Peripheral blood mononuclear cell (primary cell): ENCODE measurements around a stretch of chr5.

DNA sequence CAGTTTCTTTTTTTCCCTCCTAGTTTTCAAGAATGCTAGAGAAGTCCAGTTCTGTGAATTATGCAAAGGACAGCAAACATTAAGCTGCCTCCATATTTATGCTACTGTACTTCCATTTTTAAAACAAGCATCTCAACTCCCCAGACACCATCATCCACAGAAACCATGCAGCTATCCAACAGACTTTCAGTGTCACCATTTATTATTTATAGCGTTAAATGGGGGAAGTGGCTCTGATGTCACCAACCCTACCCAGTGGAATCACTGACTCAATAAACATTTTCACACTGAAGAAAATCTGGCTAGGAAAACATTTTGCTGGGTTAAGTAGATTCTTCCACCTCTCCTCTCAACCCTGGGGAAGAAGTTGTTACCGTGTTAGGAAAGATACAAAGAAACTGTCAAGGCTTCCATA, 1.5 kb downstream of the FBXW11 start:
- PRO-cap, 8 experiments, result no peak in any of the 8 experiments

DNA sequence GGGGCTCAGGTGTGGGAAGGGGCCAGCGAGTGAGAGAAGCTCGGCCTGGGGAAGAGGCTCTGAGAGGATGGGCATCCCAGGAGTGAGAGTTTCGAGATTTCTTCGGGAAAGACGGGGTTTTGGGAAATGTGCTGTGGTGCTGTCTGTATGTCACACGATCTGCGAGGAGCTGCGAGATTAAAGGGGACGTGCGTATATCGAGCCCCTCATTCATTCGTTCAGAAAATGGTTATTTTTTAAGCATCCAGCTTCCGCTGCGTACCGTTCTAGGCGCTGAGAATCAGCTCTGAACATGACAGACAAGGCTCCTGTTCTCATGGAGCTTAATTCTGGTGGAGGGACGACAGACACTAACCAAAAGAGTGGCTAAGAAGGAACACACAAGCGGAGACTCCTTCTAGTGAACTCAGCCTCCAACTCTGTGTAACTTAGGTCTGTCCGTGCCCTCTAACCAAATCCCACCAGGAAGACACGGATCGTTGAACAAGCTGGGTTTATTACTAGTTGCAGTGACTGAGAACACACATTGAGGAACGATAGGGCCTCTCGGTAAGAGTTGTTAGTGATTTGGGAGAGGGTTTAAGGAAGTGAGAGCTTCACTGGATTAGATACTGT, 820 bp upstream of the FBXW11 start:
- PRO-cap, 8 experiments, result peak in 1 of 8 experiments; most common plus-strand start position 261 of the sequence (in 1); most common minus-strand start position 171 of the sequence (in 1)

DNA sequence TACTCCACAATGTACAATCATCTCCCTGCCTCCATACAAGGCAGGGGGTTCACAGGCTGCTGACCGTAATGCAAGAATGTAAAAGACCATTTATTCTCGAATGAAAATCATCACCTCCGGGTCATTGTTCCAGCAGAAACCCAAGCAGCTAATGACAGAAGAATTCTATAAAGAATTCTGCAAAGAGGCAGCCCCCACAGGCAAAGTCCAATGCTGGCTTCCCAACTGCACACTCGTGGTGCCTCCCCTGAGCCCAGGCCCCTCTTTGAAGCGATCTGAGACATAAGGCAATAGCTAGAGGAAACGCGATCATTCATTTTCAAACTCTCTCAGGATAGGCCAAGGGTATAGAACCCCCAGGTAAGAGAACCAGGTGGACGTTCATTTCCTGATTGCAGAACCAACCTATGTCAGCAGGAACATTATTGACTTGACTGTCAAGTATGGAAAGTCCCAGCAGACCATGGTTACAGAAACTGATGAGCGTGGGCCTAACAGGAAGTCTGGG, 40.7 kb upstream of the FBXW11 start:
- PRO-cap, 8 experiments, result peak in 3 of 8 experiments; most common minus-strand start position 264 of the sequence (in 3)

DNA sequence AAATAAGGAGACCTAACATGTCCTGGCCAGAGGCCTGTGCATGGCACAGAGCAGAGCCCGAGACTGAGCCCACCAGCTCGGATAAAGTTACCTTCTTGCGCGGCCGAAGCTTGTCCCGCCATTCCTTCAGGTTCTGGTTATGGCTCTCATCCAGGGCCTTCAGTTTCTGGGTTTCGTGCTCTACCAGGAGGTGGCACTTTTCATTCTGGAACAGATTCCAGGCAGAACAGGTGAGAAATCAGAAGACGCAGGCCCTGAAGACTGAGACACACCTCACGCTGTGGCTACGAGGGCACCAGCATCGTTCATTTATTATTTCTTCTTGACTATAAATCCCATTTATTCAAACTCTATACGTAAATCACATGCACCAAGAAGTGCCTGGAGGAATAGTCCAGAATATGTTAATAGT, 46.4 kb upstream of the FBXW11 start:
- PRO-cap, 8 experiments, result peak in 2 of 8 experiments; most common minus-strand start position 163 of the sequence (in 2)

DNA sequence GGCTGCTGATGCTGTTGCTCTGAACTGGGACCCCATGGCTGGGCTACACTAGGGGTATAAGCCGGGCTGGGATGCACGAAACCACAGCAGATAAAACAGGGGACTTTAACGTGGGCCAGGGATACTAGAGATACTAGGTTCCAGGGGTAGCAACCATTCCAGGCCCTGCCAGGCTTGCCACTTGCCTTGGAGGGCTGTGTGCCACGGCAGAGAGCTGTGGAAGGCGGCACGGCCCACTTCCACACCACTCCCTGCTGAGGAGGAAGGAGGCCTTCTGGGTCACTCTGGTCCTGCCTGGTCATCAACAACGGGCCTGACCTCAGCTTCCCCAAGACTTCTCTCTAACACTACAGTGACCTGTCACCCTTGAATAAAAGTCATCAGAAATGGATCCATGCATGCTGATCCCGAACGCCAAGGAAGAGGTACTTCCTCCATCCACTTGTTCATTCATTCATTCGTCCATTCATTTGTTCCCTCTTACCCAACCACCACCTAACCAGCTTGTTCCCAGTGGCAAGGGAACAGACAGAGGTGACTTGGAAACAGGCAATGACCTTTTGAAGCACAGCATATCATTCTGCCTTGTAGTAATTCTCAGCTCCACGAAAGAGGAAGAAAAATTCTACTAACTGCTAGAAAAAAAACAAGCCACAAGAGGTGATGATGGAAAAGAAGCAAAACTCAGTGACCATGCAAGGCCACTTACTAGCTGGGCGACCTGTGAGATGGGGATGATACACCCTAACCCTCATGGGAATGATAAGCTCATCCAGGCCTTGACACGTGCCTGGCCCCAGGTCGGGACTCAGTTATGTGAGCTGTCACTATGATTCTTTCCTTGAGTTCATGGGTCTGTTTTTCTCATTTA, 58.7 kb downstream of the STK10 start:
- PRO-cap, 8 experiments, result no peak in any of the 8 experiments

GRCh38 chr5:172145694-172146830, 42.0 kb downstream of the STK10 start:
- PRO-cap, 8 experiments, result peak in 2 of 8 experiments; most common minus-strand start chr5:172146077 (in 2)

GRCh38 chr5:172147576-172148374, 40.2 kb downstream of the STK10 start:
- PRO-cap, 8 experiments, result peak in 2 of 8 experiments; most common plus-strand start chr5:172148038 (in 1); most common minus-strand start chr5:172147813 (in 1)

DNA sequence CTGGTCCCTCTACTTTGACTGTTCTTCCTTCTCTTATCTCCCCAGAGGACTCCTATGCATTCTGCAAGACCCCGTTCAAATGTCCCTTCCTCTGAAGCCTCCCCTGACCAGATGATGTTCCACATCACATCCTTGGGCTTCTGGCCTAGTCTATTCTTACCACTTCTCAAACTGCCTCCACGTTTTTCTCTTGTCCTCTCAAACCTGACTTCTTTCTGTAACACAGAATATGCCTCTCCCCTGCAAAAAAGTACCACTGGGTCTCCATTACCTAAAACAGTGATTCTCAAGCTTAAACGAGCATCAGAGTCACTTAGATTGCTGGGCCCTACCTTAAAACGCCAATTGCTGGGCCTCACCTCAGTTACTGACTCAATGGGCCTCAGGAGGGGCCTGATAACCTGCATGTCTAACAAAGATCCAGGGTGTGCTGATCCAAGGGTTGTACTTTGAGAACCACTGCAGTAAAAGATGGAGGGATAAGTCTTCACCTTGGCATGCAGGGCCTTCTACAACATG, 34.1 kb downstream of the STK10 start:
- PRO-cap, 8 experiments, result no peak in any of the 8 experiments

DNA sequence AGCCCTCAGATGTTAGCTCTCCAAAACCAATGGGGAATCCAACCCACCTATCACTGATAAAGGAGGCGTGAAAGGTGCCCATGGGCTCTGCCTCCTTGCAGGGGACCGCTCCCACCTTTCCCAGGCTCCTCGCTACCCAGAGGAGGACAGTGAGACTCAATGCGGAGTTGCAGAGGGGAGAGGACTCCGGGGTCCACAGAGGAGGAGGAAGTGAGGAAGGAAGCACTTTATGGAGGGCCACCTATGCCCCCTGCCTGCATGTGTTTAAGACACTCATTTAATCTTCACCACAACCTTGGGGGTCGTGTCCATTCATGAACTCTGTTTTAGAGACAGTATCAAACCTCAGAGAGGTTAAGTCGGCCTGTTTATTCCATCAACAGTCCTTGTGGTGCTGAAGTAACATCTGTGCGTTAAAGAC, 17.3 kb downstream of the STK10 start:
- PRO-cap, 8 experiments, result peak in 5 of 8 experiments; most common minus-strand start position 131 of the sequence (in 5)

GRCh38 chr5:172187330-172187549, 784 bp downstream of the STK10 start:
- PRO-cap, 8 experiments, result peak in 1 of 8 experiments; most common plus-strand start chr5:172187404 (in 1); most common minus-strand start chr5:172187495 (in 1)

- PRO-cap, 8 experiments, result no peak in any of the 8 experiments
These were observed 28.8 kb downstream of the UBTD2 start for GRCh38 chr5:172254787-172255180.

GRCh38 chr5:172322094-172322460, 38.5 kb upstream of the UBTD2 start:
- PRO-cap, 8 experiments, result no peak in any of the 8 experiments

- PRO-cap, 8 experiments, result no peak in any of the 8 experiments
These were observed 1.8 kb downstream of the SH3PXD2B start for GRCh38 chr5:172452263-172453198.

GRCh38 chr5:172509196-172509958, 55.1 kb upstream of the SH3PXD2B start:
- PRO-cap, 8 experiments, result peak in 4 of 8 experiments; most common minus-strand start chr5:172509348 (in 4)

DNA sequence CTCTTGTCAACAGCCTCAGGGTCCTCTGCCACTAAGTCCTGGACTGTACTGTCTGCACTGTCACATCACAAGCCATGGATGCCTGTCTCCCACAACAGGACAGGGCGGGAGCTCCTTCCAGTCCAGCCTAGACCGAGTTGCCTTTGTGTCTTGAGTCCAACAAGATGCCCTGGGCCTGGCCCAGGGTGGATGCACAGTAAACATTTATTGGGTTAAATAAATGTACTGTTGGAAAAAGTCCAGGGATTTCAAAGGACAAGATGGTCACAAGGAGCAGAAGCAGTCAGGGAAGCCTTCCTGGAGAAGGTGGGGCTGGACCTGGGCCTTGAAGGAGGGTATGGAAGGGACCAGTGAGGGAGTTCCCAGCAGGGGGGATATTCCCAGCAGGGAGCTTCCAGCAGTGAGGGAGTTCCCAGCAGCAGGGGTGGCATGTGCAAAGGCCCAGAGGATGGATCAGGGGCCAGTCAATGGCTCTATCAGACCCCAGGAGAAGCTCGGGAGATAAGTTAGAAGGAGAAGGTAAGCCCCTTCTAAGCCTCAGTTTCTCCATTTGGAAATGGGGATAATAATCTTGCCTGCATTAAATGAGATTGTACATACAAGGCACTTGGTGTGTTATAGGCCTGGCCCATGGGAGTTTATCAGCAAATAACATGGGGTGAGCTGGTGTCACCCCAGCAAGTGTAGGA, 72.6 kb upstream of the NEURL1B start:
- PRO-cap, 8 experiments, result no peak in any of the 8 experiments

DNA sequence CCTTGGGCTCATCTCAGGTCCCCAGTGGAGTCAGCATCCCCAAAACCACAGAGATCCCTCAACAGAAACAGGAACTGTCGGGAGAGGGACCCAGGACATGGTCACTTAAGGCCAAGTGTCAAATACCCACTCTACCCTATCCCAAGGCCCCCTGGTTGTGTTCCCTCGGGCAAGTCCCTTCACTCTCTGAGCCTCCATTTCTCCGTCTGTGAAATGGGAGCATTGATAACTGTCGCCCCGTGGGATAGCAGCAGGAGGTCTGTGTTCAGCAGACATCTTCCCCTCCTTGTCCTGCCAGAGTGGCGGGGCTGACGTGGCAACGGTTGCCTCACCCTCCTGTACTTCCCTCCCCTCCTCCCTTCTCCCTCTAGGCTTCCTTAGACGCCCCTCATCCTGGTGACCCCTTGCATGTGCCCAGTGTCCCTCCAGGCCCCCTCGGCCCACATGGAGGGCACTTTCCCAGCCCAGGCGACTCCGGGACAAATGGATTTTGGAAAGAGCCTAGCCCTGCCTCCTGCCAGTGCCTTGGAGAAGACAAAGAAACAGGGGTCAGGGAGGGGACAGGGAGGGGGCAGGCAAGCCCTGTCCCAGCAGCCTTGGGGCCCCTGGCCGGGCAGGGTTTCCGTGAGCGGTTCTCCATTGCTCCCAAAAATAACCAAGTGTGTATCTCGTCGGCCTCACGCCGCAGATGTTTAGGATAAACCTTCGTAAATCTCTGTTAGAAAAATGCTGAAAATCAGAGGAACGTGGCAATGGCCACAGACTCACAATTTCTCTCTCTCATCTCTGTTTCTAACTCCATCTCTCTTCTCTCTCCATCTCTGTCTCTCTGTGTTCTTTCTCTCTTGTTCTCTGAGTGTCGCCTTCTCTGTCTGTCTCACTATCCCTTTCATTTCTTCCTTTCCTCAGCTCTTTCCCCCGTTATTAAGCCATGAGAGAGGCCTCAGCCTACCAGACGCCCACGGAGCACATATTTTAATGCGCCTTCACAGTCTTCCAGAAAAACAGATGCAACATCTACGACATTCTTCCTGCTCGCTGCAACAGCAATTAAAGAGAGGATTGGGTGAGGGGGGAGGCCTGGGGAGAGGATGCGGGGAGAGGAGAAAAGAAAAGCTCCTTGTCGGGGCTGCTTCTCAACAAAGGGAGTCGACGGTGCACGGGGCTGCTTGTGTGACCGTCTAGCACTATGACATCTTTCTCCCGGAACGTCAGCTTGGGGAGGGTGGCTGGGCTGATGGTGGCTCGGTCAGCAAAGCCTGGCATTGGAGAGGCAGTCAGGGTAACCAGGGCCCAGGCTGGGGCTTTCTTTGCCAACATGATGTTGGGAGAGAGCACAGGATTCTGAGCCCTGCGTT, 38.1 kb upstream of the NEURL1B start:
- PRO-cap, 8 experiments, result no peak in any of the 8 experiments

DNA sequence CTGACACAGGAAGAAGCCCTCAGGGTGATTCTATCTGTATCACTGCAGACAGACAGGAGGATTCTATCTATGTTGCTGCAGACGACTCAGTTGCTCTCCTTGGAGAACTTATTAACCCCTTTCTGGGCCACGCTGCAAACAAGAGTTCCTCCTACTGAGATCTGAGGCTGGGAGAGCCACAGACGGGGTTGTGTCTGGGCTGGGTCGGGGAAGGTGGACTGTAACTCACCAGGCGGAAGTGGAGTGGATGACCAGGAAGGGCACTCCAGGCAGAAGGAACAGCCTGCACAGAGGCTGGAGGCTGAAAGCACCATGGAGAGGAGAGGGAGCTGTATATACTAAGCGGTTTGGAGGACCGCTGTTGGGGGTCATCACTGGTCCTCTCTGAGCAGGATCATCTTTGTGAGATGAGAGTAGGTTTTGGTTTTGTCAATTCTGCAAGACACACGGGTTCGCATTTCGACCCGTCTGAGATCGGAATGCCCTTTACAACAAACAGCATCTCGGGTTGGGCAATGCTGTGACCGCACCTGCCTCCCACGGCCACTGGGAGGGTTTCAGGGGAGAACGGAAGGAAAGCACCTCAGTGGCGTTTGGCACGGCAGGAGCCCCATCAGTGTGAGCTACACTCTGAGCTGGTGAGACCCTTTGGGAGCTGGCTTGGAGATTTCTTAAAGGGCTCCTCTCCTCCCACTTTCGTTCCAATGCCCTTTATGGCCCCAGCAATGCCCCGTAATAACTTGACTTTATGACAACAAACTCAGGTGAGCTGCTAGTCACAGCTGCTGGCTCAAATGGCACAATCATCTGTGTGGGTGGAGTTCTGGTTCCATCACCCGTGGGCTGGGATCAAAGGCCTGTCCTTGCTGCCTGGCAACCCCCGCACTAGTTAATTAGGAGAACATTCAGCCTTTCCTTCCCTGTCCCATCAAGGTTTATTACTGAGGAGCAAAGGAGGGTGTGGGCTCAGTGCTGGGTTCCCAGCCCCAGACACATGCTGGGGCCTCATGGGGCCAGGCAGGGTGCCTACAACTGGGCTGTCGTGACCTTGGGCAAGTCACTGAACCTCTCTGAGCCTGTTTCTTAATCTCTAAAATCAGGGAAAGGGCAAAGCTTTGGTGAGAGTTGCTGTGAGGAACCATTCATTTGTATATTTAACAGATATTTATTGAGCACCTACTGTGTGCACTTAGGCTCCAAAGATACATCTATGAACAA, 18.6 kb upstream of the NEURL1B start:
- PRO-cap, 8 experiments, result no peak in any of the 8 experiments

DNA sequence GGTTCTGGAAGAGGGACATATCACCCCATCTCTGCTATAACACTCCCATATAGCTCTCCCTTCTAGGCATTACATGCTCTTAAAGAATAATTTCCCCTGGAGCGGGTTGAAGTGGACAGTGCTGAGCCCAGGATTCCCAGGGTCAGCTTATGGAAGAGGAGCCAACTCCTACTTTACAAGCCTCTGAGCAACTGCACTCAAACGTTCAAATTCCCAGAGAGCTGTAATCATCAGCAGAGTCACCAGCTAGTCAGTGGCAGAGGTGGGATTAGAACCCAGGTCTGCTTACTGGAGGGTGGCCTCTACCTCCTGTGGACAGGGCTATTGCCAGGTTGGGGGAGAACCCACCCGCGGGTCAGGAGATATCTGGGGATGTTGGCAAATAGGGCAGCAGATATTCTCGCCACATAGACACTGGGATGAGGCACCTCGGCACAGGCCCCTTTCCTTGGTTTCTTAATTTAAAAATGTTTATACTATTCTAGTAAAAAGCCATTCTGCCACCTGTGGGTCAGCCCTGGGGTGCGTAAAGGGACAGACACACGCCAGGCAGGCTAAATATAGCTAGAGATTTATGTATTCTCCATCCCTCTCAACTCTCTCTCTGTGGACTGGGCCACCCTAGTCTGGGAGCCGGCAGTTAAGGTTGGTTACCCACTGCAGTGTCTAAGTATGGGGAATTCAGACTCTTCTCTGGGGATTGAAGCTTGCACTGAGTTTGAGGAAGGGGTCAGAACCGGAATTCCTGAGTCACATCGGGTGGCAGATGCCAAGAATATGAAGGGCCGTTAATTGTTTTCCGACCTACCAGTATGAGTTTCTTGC, 1.7 kb downstream of the NEURL1B start:
- PRO-cap, 8 experiments, result no peak in any of the 8 experiments

DNA sequence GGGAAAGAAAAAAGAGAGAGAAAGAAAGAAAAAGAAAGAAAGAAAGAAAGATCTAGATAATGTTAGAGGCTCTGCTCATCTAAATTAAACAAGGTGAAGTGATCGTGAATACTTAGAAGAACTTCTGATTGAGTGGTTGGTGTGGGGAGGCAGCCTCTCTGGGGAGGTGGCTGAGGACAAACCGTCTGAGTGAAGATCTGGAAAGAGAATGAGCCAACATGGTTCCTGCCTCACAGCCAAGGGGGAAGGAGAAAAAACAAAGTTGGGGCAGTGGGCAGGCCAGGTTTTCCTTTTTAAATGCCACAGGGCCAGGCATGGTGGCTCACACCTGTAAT, 29.6 kb downstream of the DUSP1 start:
- PRO-cap, 8 experiments, result no peak in any of the 8 experiments

DNA sequence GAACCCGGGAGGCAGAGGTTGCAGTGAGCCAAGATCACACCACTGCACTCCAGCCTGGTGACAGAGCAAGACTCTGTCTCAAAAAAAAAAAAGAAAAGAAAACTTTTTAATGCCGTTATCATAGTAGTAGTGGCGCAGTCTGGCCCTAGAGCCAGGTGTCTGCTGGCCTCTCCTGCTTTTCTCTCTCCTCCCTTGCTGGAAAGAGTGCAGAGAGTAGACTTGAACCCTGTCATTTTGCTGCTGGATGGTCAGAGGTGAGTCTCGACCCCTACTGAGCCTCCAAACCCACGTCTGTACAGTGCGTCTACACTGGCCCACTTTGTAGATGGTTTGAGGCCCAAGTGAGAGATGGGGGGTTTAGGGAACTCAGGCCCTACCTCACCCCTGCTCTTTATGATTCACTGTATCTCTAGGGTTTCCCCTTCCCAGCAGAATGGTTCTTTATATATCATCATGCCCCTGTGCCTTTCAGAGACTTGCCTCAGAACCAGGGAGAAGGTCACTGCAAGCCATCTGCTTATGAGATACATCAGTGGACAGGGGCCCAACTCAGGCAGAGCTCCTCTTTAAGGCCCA, 2.3 kb upstream of the DUSP1 start:
- PRO-cap, 8 experiments, result peak in 8 of 8 experiments; most common plus-strand start position 471 of the sequence (in 8); most common minus-strand start position 321 of the sequence (in 6)